B cell (primary cell): ENCODE data around the genes RBBP5 and BLACAT1.

GRCh38 chr1:204332649-204333371 is 26.9 kb downstream of the PLEKHA6 start:
- PRO-cap: no peak
- CAGE, long polyA plus RNA: no peak

- PRO-cap: no peak
- CAGE, long polyA plus RNA: no peak
Measured at GRCh38 chr1:204394135-204394961, 17.3 kb downstream of the PPP1R15B start.

- PRO-cap: no peak
- CAGE, long polyA plus RNA: no peak
Measured at GRCh38 chr1:204450168-204451614, 39.1 kb upstream of the PPP1R15B start.

DNA sequence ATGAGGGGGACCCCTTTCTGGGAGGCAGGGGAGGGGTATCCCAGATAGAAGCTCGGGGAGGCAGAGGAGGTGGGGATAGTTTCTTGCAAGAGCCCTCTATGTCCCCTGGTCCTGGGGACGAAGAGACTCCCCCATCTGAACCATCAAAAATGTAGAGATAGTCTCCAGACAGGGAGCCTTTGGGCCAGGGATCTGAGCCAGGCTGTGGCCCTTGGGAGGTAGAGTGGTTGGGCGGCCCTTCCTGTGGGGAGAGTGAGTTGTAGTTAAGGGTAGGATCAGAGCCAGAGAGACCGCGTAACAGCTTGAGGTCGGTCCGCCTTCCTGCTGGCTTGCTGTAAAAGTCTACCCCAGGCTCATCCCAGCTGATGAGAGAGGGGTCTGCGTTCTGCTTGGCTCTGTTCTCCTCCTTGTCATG is 25.3 kb downstream of the PIK3C2B start:
- PRO-cap: no peak
- CAGE, long polyA plus RNA: no peak

GRCh38 chr1:204477301-204477825 is 17.2 kb downstream of the PIK3C2B start:
- PRO-cap: no peak
- CAGE, long polyA plus RNA: no peak

GRCh38 chr1:204495161-204495771 is 661 bp upstream of the PIK3C2B start:
- PRO-cap: bidirectional peak, plus-strand start at chr1:204495233, minus-strand start at chr1:204495088; unidirectional peak, plus-strand start at chr1:204495630; unidirectional peak, minus-strand start at chr1:204495663
- CAGE, long polyA plus RNA: no peak

GRCh38 chr1:204841665-204842374 is 13.4 kb downstream of the NFASC start:
- PRO-cap: no peak
- CAGE, long polyA plus RNA: no peak

- PRO-cap: no peak
- CAGE, long polyA plus RNA: no peak
Measured at GRCh38 chr1:204959161-204959610, 83.8 kb upstream of the CNTN2 start.

- PRO-cap: no peak
- CAGE, long polyA plus RNA: no peak
Measured at GRCh38 chr1:205099540-205100272, 15.4 kb upstream of the TMEM81 start.

DNA sequence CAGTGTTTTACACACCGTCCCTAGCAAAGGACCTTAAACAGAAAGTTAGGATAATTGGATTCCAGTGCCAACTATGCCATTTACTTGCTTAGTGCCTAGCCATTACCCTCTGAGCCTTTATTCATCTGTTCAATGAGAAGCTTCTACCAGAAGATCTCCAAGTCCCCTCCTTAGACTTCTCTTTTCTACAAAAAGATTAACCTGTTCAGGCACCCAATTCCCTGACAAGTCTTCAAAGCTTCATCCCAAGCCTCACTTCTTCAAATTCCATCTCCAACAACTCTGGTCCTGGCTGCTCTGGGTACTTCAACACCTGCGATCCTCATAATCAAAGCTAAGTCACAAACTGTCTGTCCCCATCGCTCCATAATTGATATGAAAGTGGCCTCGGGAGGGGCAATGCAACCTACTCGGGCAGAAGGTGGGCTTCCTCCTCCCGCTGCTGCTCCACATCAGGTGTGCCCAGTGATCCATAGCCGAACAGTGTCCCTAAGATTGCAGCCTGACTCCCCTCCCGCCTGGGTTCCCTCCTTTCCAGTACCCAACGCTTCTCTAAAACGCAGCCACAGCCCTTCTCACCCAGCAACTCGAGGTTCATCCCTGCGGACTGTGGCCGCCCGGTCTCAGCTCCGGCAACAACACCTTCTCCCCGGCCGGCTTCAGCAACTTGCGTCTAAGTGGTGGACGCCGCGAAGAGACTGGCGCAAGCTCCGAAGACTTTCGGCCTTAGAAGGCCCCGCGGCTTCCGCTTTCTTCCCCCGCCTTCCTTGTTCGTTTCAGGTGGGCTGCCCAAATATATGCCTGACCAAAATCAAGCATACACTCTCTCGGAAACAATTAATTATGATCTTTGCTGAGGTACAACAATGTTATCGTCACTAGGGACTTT is at the start of gene RBBP5:
Gene RBBP5 (minus strand): TSS at position 703 of the 889 bp plus-strand sequence.
- PRO-cap: bidirectional peak, plus-strand start outside the sequence, minus-strand start at position 700 of the sequence
- CAGE, long polyA plus RNA: no peak

- PRO-cap: no peak
- CAGE, long polyA plus RNA: no peak
Measured at GRCh38 chr1:205210643-205211064, 848 bp downstream of the DSTYK start.

GRCh38 chr1:205270704-205271225 is 43.0 kb downstream of the TMCC2 start:
- PRO-cap: no peak
- CAGE, long polyA plus RNA: no peak

GRCh38 chr1:205286516-205286984 is 35.0 kb downstream of the NUAK2 start:
- PRO-cap: unidirectional peak, plus-strand start at chr1:205286811
- CAGE, long polyA plus RNA: no peak

GRCh38 chr1:205317536-205317943 is 4.0 kb downstream of the NUAK2 start:
- PRO-cap: no peak
- CAGE, long polyA plus RNA: no peak

- PRO-cap: no peak
- CAGE, long polyA plus RNA: no peak
Measured at GRCh38 chr1:205455778-205456732, at the start of gene BLACAT1. Gene BLACAT1 (minus strand): TSS chr1:205456045.

DNA sequence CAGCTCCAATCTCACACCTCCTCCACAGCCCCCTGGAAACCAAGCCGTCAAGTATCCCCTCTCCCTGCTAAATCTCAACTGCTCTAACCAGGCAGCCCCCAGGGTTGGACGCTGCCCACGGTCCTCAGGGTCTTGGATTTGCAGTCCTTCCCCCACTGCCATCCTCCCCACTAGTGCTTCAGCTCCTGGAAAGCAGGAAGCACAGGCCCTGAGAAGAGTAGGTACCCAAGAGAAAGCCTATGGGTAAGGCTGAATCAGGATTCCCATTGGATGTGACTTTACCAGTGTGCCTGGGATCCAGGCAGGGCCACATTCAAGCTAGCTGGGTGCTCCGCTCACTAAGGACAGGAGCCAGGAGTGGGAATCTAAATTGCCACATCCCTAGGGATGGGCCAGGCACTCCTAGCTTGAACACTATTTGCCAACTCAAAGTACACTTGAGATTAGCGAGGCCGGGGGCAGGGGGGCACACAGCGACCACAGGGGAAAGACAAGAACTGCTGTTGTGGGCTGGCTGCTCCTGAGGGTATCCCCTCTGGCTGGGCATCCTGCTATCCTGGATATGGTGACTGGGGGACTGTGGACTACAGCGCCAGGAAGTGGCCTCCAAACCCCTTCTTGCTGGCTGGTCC is 4.4 kb downstream of the SLC45A3 start:
- PRO-cap: no peak
- CAGE, long polyA plus RNA: no peak

- PRO-cap: no peak
- CAGE, long polyA plus RNA: no peak
Measured at GRCh38 chr1:205676418-205676961, 3.8 kb downstream of the SLC45A3 start.

DNA sequence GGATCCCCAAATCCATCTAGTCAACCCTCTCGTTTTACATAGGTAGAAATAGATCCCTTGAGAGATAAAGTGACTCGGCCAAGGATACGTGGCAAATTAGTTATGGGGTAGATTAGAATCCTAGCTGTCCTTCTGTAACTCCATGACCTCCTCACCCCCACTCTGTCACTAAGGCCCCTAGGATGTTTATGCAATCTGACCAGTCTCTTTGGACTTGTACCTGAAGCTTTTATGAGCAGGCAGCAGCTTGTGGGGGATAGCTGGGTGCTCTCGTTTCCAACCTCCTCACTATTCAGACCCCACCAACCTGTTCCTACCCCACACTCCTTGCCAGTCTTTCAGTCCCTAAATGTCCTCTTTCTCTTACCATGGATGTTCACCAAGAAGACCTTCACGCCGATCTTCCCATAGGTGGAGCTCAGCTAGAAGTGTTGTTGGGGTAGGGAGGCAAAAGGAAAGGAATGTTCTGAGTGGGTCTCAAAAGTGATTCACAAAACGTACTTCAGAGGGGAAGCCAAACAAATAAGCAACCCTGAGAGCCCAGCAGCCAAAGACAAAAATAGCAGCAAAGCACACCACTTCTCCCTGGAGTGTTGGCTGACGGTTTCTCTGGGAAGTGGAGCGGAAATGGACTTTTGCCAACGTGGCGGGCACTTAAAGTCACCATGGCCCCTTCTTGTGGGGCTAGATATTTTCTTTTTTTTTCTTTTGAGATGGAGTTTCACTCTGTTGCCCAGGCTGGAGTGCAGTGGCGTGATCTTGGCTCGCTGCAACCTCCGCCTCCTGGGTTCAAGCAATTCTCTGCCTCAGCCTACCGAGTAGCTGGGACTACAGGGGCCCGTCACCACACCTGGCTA is 23.2 kb downstream of the SLC26A9 start:
- PRO-cap: no peak
- CAGE, long polyA plus RNA: no peak

GRCh38 chr1:206429239-206429779 is 41.0 kb upstream of the IKBKE start:
- PRO-cap: no peak
- CAGE, long polyA plus RNA: no peak

DNA sequence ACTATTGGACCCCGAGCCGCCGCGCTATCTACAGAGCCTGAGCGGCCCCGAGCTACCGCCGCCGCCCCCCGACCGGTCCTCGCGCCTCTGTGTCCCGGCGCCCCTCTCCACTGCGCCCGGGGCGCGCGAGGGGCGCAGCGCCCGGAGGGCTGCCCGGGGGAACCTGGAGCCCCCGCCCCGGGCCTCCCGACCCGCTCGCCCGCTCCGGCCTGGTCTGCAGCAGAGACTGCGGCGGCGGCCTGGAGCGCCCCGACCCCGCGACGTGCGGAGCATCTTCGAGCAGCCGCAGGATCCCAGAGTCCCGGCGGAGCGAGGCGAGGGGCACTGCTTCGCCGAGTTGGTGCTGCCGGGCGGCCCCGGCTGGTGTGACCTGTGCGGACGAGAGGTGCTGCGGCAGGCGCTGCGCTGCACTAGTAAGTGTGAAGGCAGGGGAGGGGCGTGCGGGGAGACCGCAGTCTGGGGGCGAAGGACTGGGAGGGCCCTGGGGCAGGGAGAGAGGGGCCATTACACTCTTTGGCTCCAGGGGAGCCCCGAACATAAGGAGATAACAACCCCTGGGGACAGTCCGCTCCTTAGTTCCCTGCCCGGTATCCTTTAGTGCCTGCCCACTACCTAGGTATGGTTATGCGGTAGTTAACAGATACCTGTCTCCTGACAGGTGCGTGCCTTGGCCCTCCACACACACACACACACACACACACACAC is 468 bp downstream of the RASSF5 start:
- PRO-cap: no peak
- CAGE, long polyA plus RNA: no peak